Camera-type eye (tissue), 1 donor: ENCODE measurements around a stretch of chr9.

- RAMPAGE, long total RNA = no peak
Measured at GRCh38 chr9:122001249-122001485, 91.9 kb downstream of the TTLL11 start.

DNA sequence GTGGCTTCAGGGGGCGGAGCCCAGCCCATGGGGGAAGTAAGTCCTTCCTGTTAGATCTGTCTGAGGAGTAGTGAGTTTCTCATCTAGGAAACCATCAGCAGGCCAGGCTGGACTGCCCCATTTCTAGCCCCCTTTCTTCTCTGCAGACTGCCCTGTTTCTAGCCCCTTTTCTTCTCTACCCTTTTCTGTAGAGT, 463 bp upstream of the PTGS1 start:
- RAMPAGE, long total RNA = no peak

- RAMPAGE, long total RNA = no peak
Measured at GRCh38 chr9:122788962-122789281, 189 bp downstream of the OR5C1 start.

DNA sequence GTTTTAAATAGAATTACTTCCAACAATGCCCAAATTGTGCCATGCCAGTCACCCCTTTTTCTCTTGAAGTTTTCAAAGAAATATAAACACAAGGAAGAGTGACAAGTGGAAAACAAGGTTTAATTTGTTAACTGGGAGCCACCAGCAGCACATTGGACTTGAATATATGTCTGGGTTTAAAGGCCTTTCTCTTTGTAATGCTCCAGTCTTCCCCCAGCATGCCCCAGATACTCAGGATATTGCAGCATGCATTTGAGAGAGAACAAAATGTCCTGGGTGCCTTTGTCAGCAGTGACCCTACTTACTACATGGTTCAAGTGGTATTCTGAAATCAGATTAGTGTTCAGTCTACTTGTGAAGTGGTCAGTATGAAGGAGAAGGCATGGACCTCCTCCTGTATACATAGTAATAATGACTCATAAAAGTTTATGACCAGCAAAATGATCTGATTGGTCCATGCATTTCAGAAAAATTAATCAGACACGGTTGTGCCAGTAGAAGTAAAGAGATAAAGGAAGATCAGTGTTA, 25.3 kb downstream of the GPR21 start:
- RAMPAGE, long total RNA = no peak

DNA sequence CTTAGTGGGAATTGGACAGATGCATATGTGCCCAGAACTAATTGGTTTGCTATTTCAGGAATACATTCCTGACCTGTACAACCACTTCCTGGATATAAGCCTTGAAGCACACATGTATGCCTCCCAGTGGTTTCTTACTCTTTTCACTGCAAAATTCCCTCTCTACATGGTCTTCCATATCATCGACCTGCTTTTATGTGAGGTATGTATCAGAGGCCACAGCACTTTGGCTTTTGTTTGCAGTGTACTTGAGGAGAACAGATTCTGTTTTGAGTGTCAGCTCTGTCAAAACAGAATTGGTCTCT, 40.7 kb downstream of the GPR21 start:
- RAMPAGE, long total RNA = no peak

DNA sequence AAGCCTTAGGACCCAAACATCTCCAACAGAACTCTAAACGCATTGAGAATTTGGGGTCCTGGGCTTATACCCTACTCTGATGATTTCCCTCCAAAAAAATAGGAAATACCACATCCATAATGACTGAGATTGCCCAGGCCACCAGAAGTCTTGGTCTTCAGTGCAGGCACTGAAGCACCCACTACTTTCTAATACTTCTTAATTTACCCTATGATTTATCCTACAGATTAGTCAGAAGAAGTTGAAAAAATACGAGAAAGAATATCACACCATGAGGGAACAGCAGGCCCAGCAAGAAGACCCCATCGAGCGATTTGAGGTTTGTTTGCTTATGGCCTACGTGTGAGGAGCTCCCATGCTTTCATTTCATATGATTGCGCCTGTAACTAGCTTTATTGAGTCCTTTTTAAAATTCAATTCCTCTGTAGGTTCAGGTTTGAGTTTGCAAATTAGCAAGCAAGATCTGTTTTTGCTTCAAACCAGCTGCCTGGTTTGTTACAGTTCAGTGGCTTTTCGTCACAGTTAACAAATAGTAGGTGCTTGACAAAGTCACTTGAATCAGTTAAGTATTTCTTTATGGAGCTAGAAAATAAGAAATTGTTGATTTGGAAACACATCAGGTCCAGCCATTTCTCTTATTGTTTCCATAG, 56.2 kb downstream of the GPR21 start:
- RAMPAGE, long total RNA = no peak

- RAMPAGE, long total RNA = no peak
Measured at GRCh38 chr9:123098404-123098996, 65.0 kb downstream of the GPR21 start.

DNA sequence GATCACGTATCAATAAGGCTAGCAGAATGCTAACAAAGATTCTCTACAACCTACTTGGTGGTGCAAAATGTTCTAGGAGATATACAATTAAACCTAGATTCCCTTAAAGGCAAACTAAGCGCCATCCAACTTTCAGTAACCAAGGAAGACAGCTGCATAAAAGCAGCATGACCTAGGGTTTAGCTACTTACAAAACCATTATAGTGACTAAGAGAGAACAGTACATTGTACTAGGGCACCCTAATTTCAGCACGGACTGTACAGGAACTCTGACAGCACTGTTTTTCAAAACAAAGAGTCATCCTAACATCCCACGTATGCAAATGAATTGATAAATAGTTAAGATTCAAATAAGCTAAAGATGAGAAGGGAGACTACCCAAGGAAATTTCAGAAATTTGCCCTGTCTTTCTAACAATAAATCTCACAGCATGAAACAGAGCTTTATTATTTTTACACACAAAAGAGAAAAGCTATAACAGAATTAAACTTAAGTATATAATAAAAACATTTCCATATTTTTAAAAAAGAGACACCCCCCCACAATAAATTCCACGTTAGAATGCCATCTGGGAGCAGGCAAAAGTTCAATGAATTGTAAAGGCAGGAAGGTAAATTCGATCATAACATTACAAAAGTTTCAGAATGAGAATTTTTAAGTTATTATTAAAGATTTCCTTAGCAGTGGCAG, 29.9 kb downstream of the STRBP start:
- RAMPAGE, long total RNA = no peak

DNA sequence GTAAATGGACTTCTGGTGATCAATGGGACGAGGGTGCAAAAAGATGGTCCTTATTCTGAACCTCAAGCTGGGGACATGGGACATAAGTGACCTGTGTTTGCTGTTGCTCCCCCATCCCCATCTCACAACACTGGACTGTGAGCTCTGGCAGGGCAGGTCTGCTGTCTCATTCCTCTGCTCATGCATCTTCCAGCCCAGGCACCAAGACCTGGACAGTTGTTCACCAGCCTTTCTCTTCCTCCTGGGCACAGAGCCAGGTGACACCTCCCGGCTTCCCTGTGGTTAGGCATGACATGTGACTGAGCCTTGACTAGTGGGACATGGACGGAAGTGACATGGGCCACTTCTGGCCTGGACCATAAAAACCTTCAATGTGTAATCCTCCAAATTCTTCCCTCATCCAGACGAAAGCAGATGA, 26.8 kb upstream of the CRB2 start:
- RAMPAGE, long total RNA = no peak

GRCh38 chr9:123335652-123335903, 20.4 kb upstream of the CRB2 start:
- RAMPAGE, long total RNA = no peak

- RAMPAGE, long total RNA = no peak
Measured at GRCh38 chr9:123339924-123340835, 15.8 kb upstream of the CRB2 start.

GRCh38 chr9:123470138-123470669, 114.2 kb downstream of the CRB2 start:
- RAMPAGE, long total RNA = no peak

DNA sequence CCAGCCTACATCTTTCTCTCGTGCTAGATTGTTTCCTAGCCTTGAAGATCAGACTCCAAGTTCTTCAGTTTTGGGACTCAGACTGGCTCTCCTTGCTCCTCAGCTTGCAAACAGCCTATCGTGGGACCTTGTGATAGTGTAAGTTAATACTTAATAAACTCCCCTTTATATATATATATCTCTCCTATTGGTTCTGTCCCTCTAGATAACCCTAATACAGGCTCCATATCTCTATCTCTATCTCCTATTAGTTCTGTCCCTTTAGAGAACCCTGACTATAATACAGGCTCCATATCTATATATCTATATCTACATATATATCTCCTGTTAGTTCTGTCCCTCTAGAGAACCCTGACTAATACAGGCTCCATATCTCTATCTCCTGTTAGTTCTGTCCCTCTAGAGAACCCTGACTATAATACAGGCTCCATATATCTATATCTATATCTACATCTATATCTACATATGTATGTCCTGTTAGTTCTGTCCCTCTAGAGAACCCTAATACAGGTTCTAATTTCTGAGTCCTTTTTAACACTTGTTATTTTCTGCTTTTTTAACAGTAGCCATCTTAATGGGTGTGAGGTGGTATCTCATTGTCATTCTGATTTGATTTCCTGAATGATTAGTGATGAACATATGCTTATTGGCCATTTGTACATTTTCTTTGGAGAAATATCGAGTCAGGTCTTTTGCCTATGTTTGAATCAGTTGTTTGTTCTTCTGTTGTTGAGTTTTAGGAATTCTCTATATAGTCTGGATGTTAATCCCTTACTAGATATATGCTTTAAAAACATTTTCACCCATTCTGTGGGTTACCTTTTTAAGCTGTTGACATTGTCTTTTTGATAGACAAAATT, 146.0 kb downstream of the CRB2 start:
- RAMPAGE, long total RNA = no peak

GRCh38 chr9:123608257-123608566, 252.2 kb downstream of the CRB2 start:
- RAMPAGE, long total RNA = no peak

DNA sequence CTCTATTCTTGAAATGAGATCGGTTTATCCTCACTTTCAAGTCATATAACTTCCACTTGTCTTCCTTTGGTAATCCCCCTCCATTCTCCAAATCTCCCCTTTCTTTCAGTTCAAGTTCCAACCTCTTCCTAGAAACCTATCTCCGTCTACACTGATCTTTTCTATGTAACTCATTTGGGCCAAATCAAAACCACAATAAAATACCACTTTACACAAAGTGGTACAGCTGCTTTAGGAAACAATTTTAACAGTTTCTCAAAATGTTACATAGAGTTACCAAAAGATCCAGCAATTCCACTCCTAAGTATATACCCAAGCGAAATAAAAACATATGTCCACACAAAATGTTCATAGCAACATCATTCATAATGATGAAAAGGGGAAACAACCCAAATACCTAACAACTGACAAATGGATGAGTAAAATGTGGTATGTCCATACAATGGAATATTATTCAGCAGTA, 6.3 kb downstream of the DENND1A start:
- RAMPAGE, long total RNA = no peak

- RAMPAGE, long total RNA = no peak
Measured at GRCh38 chr9:123998719-123999673, 12.6 kb upstream of the LHX2 start.

- RAMPAGE, long total RNA = no peak
Measured at GRCh38 chr9:124202397-124203030, 55.2 kb upstream of the NEK6 start.

DNA sequence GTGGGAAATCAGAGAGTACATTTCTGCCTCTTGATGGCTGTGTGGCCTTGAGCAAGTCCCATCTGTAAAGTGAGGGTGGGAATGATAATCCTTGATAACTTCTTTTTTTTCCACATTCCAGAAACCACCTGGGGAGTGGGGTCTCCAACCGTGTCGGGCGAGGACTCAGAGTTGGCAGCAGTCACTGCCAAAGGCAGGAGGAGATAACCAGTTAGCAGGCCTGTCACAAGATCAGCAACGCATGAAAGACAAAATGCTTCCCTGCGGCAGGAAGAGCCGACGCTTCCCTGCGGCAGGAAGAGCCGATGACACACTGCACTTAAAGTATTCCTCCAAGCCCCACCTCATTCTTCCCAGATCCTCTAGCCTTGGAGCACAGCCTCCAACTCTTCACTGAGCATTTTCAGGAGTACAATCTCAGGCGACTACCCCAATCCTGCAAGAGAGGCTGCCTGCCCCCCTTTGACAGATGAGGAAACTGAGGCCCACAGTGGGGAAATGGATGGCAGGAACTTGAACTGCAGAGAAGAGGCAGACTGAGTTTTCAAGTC, 5.8 kb upstream of the NEK6 start:
- RAMPAGE, long total RNA = no peak

DNA sequence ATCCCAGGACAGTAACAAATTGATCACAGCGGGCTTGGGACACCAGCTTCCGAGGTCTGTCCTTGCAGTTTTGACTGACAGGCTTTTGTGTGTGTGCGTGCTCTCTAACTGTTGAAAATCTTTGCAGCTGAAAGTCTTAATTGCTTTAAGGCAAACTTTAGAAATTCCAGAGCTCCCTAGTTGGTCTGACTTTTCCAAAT, 1.2 kb downstream of the NEK6 start:
- RAMPAGE, long total RNA = no peak

GRCh38 chr9:124261837-124262215, 4.1 kb downstream of the NEK6 start:
- RAMPAGE, long total RNA = no peak